Natural killer cell (primary cell): Measurements from ENCODE around the gene C19orf44.

- PRO-cap: bidirectional peak, plus-strand start at chr19:16496424, minus-strand start at chr19:16496184
Observed at GRCh38 chr19:16495716-16497179, at the start of gene C19orf44. TSS of gene C19orf44 (plus strand) at chr19:16496394.

GRCh38 chr19:16543720-16544069 lies 1.5 kb upstream of the CHERP start:
- PRO-cap: no peak

DNA sequence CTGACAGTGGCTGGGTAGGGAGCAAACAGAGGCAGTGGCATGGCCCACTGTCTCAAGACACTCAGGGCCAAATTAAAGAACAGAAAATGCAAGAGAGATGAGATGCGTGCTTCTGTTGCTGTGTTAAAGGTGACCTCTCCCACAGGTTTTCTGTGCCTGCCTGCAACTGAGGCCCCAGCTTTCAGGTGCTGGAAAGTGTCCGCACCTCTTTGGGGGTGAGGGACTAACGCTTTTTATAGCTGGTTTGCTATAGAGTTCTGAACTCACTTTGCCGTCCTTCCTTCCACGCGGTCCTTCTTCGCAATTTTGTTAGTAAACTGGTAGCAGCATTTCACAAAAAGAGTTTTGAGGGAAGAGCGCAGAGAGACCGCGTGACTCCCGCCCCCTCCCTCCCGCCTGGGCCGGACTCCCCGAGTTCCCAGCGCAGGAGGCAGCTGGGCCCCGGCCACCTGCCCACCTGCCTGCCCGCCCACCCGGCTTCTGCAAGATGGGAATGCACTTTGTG lies 3.3 kb upstream of the SLC35E1 start:
- PRO-cap: no peak

DNA sequence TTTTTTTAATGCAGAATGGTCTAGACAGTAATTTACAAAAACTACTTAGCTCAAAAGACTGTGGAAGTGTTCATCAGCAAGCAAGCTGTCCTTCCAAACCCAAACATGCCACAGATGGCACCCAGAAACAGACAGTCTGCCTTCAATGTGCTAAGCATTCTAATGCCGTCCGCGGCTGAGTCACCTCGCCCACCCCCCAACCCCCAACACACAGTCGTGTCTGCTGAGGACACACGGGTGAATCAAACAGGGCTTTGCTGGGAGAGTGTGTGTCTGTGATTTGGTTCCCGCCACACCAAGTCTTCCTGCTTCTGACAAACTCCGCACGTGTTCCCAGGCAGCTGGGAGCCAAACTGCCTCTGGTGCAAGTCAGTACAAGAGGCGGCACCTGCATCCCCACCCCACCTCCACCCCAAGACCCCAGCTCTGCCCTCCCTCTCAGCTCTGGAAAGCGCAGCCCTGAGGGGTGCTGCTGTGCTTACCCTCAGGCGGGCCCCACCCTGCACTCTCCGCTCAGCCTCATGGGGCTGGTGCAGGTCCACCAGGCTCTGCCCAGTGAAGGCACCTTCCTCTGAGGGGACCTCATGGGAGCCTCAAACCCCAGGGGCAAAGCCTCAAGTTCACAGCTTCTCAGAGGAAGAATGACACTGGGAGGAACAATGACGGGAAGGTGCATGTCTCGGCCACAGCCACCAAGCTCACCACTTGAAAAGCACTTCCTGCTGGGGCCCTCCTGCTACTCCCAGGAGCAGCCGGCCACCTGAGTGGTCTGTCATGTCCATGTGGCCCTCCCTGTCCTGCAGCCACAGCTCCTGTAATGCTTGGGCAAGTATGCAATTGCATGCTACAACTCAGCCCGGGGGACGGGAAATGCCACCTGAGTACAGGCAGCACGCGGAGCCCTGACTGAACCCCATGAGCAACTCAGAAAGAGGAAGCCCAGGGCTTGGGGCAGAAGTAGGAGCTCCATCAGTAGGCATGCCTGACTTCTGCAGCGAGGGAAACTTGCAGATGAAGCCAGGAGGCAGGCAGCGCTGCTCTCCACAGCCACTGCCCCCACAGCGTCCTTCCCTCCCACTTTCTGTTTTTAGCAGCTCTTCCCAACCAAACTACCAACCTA lies 15.1 kb upstream of the SLC35E1 start:
- PRO-cap: bidirectional peak, plus-strand start at position 211 of the sequence, minus-strand start at position 116 of the sequence

GRCh38 chr19:16661573-16662298 lies 797 bp downstream of the TMEM38A start:
- PRO-cap: no peak

- PRO-cap: no peak
Observed at GRCh38 chr19:16875646-16876424, 13.0 kb upstream of the F2RL3 start.

GRCh38 chr19:17055583-17056283 lies 19.5 kb downstream of the HAUS8 start:
- PRO-cap: no peak

- PRO-cap: no peak
Observed at GRCh38 chr19:17077800-17078366, 2.3 kb downstream of the MYO9B start.

DNA sequence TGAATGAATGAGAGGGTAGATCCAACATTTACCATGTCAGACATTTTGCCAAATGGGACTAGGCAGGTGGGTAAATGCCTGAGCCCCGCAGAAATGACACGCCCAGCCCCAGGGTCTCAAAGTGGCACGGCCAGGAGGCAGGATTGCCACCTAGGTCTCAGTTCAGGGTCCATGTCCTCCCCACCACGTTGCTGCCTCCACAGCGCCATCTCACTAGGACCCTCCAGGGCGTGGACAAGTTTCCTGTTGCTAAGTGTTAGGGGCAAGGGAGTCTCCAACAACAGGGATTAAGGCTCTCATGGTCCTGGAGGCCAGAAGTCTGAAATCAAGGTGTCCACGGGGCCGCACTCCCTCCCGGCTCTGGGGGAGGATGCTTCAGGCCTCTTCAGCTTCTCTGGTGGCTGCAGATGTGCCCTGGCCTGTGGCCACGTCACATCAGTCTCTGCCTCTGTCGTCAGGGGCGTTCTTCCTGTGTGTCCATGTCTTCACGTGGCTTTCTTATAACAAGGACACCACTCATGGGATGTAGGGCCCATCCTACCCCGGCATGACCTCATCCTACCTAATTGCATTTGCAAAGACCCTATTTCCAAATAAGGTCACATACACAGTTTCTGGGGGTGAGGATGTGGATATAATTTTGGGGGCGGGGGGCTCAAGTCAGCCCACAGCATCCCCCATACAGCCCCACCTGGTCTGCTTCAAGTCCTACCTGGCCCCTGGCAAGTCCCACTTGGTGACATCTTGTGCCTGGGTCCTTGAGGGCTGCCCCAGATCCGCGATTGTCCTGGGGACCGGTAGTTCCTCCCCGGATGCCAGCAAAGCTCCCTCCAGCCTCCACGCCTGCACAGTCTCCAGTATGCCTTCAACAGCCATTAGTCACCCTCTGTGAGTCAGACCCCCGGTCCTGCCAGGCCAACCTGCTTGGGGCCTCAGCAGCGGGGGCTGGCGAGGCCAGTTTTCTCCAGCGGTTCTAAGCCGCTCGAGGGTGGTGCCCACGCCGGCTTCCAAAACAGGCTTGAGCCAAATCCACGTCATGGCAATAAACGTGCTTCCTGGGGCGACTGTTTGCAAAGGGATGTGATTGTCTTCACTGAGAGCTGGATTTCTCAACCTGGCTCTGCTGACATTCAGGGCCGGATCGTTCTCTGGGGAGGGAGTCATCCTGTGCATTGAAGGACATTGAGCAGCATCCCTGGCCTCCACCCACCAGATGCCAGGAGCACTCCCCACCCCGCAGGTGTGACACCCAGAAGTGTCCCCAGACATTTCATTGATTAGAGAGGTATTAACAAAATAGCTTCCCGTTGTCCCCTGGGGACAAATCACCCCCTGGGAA lies 32.2 kb downstream of the MYO9B start:
- PRO-cap: no peak

GRCh38 chr19:17135259-17136127 lies 59.9 kb downstream of the MYO9B start:
- PRO-cap: bidirectional peak, plus-strand start at chr19:17135642, minus-strand start at chr19:17135528

DNA sequence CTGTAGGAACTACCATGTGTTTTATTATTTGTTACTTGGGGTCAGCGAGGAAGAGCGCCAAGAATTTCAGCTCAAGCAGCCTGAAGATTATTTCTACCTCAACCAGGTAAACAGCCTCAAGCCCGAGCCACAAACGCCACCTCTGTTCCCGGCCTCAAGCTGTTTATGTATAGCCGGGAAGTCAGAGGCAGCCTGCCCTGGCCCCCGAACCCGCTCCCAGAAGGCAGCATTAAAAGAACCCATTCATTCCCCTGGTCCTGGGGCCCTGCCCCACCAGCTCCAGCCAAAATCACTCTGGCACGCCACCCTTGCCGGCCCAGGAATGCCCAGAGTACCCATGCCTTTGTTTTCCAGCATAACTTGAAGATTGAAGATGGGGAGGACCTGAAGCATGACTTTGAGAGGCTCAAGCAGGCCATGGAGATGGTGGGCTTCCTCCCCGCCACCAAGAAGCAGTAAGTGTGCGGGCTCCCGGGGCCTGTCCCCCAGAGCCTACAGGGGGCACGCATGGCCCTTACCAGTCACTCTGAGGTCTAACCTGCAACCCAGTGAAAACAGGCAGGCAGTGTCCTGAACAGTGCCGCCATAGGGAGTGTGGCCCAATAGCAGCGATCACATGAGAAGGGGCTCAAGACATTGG lies 61.1 kb upstream of the USE1 start:
- PRO-cap: no peak

DNA sequence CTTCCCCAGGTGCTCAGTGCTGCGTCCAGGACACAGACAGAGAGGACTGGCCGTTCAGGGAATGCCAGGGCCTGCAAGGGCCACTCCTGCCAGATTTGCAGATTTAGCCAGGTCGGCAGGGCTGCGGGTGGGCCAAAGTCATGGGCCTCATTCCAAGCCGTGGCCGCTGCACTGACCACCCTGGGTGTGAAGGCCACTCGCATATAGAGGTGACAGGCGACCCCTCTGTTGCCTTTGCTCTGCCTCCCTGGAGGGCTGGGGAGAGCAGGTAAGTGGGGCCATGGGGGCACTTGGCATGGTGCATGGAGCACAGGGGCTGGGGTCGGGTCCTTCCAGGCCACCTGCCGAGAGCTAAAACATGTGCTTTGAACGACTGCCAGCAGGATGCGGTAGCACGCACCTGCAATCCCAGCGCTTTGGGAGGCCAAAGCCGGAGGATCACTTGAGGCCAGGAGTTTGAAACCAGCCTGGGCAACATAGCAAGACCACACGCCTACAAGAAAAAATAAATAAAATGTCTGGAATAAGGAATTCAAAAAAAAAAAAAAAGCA lies 37.1 kb upstream of the USE1 start:
- PRO-cap: no peak

GRCh38 chr19:17235269-17236295 lies 9.6 kb downstream of the OCEL1 start:
- PRO-cap: no peak

GRCh38 chr19:17328858-17329687 lies 5.6 kb downstream of the ANO8 start:
- PRO-cap: unidirectional peak, minus-strand start at chr19:17329123

GRCh38 chr19:17337726-17338527 lies 574 bp downstream of the GTPBP3 start:
- PRO-cap: unidirectional peak, minus-strand start at chr19:17338077

- PRO-cap: no peak
Observed at GRCh38 chr19:17357571-17358103, 19.5 kb downstream of the PLVAP start.

GRCh38 chr19:17365589-17365996 lies 11.5 kb downstream of the PLVAP start:
- PRO-cap: no peak

- PRO-cap: no peak
Observed at GRCh38 chr19:17369712-17370649, 7.2 kb downstream of the PLVAP start.

- PRO-cap: no peak
Observed at GRCh38 chr19:17391529-17392355, 2.3 kb downstream of the CCDC194 start.

- PRO-cap: no peak
Observed at GRCh38 chr19:17406633-17407108, 1.2 kb upstream of the BST2 start.